Melanocyte of skin (primary cell): ENCODE measurements around a stretch of chr14.

DNA sequence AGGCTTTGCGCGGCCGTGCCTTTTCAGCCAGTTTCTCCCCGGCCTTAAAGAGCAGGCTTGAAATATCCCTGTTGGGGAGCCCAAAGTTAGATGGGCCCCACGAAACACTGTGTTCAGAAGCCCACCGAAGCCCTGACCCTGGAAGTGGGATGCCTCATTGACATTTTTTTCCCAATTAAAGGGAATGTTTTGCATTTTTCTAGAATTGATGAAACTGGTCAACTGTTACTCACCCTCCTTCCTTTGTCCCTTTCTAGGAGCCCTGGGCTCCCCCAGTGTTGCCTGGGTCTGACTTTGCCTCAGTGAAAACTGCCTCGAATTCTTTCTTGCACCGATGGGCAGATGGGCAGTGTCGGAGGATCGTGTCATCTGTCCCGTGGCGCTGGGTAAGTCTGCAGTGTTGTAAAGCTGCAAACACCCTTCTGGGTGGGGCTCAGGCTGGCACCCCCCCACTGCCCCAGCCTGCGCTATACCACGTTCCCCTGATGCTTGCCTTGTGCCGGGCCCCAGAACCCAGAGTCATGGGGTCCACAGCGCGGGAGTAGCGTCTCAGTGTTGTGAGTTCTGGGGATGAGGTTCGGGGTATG, 4.7 kb downstream of the RTL1 start:
- CAGE, long polyA plus RNA, 2 experiments = no peak in any of the 2 experiments

DNA sequence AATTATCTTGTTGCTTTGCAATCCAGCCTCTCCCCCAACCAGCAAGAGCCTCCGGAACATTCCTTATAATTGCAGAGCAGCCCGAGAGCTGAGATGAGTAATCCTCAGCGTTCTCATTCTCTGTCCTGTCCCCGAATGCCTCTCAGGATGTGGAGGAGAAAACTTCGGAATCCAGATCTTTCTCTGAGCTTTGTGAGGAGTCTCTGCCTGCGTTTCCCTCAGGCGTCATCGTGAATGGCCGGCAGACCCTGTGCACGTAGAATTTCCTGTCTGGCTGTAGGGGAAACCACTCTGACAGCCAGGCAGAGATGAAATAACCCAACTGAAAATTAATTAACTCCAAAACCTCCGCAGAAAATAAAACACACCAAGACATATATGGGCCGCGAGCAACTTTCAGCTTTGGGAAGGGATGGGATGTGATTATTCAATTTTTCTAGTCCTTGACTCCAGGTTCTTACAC, 360.6 kb upstream of the PPP2R5C start:
- CAGE, long polyA plus RNA, 2 experiments = no peak in any of the 2 experiments

DNA sequence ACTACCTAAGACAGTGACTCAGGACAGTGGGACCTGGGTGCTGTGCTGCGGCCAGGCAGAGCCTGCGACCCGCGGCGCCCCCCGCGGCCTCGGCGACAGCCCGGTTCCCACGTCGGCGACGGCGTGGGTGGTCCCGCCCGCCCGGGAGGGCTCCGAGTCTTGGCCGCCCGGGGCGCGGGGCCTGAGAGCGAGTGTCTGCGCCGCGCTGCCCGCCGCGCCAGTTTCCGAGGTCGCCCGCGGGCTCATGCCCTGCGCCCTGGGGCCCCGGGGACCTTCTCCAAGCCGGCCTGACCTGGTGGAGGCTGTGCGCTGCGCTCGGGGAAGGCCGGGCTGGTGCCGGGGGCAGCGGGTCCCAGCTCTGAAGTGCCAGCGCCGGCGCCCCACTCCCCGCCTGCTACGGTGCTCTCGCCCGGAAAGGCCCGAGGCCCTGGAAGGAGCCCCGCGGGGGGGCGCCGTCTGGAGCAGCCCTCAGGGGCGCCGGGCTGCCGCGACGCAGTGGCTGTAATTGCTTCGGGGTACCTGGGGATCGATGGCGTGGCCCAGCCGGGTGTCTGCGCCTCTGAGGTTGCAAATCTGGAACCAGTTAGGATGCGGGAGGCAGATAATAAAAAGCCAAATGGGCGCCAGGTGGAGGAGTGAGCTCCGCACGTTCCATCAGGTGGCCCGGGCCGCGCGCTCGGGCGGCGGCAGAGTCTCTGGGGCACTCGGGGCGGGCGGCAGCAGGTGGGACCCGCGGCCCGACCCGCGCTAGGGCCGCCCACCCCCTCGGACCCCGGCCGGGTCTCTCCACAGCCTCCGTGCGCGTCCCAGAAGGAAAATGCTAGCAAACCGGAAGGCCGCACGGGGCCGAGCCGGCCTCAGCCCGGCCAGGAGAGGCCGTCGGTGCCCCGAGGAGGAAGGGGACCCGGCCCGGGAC, 302.6 kb upstream of the PPP2R5C start:
- CAGE, long polyA plus RNA, 2 experiments = no peak in any of the 2 experiments

DNA sequence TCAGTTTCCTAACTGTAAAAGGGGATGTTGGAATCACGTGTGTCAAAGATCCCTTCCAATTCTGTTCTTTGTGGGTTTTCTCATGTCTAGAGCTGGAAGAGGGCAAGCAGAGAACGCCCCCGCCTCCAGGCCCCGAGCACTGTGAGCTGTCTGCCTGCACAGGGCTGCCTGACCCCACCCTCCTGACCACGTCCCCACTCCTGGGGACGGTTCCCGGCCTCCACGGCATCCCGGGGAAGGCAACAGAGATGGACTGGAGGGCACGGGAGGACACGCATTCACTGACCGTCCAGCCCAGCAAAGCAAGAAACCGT, 287.7 kb upstream of the PPP2R5C start:
- CAGE, long polyA plus RNA, 2 experiments = no peak in any of the 2 experiments

DNA sequence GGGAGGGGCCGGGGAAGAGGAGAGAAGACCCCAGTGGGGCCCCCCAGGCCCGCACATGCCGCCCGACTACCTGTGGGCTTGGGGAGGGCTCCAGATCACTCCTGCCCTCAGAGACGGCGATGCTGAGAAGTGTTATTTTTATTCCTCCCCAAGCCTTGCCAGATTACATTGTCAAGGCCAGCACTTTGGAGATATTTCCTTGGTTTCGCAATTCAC, 285.9 kb upstream of the PPP2R5C start:
- CAGE, long polyA plus RNA, 2 experiments = no peak in any of the 2 experiments

DNA sequence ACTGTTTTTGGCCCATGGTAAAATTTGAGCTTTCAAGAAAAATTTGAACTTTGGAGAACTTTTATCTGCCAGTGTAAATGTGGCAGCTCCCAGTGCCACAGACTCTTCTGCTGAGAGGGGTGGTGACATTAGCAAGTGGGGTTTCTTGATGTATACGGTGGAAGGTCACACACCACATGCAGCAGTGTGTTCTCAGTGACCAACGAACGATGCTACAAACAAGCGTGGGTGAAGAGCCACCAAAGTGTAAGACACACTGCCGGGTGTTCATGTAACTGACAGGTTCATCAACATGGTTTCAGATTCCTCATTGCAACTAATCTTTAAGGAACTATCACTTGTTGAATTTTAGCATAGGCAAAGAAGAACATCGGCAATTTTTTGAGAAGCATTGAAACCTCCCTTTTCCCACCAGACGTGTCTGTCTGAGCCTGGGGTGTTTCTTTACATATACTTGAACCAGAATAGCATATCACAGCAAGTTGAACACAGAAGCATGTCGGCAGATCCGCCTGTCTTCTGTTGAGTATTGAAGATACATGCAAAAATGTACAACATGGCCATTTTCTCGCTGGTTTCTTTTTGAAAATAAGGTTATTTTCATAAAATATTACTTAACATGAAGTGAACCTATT, 58.8 kb downstream of the PPP2R5C start:
- CAGE, long polyA plus RNA, 2 experiments = no peak in any of the 2 experiments

- CAGE, long polyA plus RNA, 2 experiments = no peak in any of the 2 experiments
Measured at GRCh38 chr14:101849750-101849973, 88.2 kb downstream of the PPP2R5C start.

- CAGE, long polyA plus RNA, 2 experiments = no peak in any of the 2 experiments
Measured at GRCh38 chr14:101867814-101868454, 96.4 kb upstream of the DYNC1H1 start.

- CAGE, long polyA plus RNA, 2 experiments = no peak in any of the 2 experiments
Measured at GRCh38 chr14:101997011-101997388, 32.6 kb downstream of the DYNC1H1 start.

- CAGE, long polyA plus RNA, 2 experiments = no peak in any of the 2 experiments
Measured at GRCh38 chr14:102006904-102007284, 42.5 kb downstream of the DYNC1H1 start.

- CAGE, long polyA plus RNA, 2 experiments = no peak in any of the 2 experiments
Measured at GRCh38 chr14:102083453-102084209, 3.2 kb downstream of the HSP90AA1 start.

- CAGE, long polyA plus RNA, 2 experiments = no peak in any of the 2 experiments
Measured at GRCh38 chr14:102191004-102191582, 51.4 kb downstream of the WDR20 start.

DNA sequence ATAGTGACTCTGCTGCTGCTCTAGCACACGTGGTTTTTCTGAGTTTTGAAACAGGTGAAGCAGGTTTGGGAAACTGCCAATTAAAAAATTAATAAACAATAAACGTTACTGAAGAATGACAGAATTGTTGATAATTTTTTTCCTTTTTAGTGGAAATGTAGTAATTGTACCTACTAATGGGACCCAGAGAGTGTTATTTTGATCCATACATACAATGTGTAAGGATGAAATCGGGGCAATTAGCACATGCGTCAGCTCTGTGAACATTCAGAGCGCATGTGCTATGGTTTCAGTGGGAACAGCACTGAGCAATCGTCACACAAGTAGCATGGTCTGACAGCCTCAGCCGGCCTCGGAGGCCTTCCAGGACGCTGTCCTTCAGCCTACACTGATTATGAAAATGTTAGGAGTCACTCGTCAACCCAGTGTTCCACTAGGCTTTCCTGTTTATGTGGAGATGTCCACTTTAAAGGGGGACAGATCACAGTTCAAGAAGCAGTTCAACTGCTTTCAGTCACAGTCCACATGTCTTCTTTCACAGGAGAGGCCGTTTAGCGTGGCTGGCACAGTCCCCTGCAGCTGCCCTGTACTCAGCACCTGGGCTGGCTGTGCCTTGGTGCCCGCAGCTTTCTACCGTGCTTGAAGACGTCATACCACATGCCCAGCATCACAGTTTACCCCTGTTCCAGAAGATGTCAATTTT, 51.8 kb downstream of the MOK start:
- CAGE, long polyA plus RNA, 2 experiments = no peak in any of the 2 experiments

DNA sequence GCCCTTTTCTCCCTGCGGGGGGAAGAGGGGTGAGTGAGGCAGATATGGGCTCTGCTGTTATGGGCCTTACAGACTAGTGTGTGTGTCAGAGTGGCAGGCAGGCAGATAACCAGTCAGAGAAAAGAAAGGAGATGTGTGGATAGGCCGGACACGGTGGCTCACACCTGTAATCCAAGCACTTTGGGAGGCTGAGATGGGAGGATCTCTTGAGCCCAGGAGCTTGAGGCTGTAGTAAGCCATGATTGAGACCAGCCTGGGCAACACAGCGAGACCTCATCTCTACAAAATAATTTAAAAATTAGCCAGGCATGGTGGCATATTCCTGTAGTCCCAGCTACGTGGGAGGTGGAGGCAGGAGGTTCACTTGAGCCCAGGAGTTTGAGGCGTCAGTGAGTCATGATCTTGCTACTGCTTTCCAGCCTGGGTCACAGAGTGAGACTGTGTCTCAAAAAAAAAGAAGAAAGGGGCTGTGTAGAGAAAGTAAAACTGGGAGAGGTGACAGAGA, 12.2 kb downstream of the TECPR2 start:
- CAGE, long polyA plus RNA, 2 experiments = no peak in any of the 2 experiments

DNA sequence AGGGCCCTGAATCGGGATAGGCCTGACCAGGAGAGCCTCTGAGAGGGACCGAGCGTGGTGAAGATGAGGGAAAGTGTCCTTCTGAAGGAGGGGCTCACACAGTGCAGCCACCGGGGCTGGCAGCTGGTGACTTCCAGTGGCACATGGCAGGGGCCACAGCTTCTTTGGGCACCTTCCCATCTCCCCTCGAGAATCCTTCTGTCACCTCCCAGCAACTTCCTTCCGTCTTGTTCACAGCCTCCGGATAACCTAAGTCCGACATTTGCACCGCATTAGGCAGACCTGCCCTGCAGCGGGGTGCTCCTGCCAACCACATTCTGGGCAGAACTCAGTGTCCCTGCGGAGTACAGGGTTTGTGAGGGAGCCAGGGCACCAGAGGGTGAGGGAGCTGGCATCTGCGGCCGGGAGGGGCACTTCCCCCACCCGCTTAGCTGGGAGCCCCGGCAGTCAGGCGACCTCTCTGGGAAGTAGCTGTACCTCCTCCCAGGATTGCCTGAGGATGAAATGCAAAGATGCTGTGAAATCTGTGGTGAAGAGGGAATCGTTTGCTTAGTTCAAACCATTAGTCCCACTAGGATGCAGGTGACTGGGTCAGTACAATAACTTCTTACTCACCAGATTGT, 58.7 kb downstream of the ANKRD9 start:
- CAGE, long polyA plus RNA, 2 experiments = no peak in any of the 2 experiments

GRCh38 chr14:102503631-102504545, 5.7 kb downstream of the ANKRD9 start:
- CAGE, long polyA plus RNA, 2 experiments = no peak in any of the 2 experiments

GRCh38 chr14:102510754-102511165, 1.2 kb upstream of the ANKRD9 start:
- CAGE, long polyA plus RNA, 2 experiments = no peak in any of the 2 experiments

DNA sequence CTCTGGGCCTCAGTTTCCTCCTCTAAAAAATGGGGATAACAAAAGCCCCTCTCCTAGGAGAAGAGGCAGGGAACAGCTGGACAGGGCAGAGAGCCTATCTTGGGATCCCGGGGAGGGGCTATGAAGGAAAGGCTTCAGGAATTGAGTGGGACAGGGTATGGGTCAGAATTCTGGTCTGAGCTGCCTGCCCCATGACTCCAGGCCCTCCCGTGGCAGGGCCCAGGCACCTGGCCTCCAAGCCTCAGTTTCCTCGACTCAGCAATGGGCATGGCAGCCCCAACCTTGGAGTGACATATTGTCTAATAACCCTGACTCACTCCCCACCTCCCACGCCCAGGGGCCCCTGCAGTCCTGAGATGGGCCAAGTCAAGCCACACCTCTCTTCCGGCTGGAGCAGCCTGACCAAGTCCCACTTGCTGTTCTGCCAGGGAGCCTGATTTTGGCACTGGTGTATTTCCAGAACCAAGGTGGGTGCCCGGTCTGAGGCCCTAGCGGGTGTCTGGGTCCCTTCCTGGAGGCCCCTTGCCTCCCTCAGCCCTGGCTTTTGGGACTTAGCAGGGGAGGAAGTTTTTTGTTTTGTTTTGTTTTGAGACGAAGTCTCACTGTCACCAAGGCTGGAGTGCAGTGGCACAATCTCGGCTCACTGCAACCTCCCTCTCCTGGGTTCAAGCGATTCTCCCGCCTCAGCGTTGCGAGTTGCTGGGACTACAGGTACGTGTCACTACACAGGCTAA, 40.4 kb upstream of the RCOR1 start:
- CAGE, long polyA plus RNA, 2 experiments = no peak in any of the 2 experiments

DNA sequence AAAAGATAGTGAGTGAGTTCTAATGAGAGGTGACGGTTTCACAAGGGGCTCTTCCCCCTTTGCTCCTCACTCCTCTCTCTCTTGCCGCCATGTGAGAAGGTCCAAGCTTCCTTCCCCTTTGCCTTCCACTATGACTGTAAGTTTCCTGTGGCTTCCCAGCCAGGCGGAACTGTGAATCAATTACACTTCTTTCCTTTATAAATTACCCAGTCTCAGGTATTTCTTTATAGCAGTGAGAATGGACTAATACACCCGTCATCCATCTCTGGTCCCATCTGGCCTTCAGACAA, 27.0 kb upstream of the RCOR1 start:
- CAGE, long polyA plus RNA, 2 experiments = no peak in any of the 2 experiments

- CAGE, long polyA plus RNA, 2 experiments = no peak in any of the 2 experiments
Measured at GRCh38 chr14:102630095-102631173, 38.0 kb downstream of the RCOR1 start.